Amniotic epithelial cell (primary cell): ENCODE measurements around the genes LAD1 and ARL8A.

DNA sequence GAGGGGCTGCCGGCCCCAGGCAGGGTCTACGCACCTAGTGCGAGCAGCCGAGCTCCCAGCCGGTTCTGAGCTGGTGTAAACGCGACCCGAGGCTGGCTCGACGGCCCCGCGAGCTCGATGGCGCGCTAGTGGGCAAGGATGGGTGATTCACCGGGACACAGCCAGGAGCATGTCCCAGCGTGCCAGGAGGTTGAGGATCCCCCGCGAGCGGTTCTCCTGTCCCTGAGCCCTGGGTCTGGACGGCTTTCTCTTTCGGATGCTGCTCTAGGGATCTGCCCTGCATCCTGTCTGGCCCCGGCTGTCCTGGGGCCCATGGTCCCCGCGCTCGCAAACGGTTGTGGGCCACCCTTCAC lies 678 bp downstream of the PKP1 start:
- RRBS = 26% methylated on average over 11 of the region's 27 CpGs

DNA sequence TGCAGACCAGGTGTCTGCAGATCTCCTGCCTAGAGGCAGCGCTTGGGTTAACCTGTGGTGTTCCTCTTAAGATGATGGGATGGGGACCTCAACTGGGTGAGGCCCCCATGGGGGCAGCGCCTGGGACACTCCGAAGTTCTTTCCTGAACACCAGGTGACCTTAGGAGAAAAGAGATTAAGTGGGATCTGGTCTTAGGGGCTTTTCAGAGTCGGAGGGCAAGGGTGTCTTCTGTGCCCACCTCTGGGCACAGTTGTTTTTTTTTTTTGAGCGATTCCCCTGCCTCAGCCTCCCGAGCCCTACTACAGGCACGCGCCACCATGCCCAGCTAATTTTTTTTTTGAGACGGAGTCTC lies 21.2 kb downstream of the TNNT2 start:
- RRBS = no CpG with 5 or more reads among the region's 9 CpGs

DNA sequence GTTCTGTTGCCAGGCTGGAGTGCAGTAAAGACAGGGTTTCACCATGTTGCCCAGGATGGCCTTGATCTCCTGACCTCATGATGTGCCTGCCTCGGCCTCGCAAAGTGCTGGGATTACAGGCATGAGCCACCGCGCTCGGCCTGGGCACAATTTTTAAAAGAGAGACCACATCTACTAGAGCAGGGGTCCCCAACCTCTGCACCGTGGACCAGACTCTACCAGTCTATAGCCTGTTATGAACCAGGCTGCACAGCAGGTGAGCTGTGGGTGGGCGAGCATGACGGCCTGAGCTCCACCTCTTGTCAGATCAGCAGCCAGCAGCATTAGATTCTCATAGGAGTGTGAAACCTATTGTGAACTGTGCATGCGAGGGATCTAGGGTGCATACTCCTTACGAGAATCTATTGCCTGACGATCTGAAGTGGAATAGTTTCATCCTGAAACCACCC lies 20.8 kb downstream of the TNNT2 start:
- RRBS = no CpG with 5 or more reads among the region's 11 CpGs

GRCh38 chr1:201398897-201400213 lies at the start of gene LAD1:
TSS of gene LAD1 (minus strand) at chr1:201399324.
- RRBS = 4% methylated on average over 56 of the region's 92 CpGs

GRCh38 chr1:201463433-201463892 lies 5.5 kb downstream of the PHLDA3 start:
- RRBS = 88% methylated on average over 3 of the region's 15 CpGs

- RRBS = 2% methylated on average over 11 of the region's 24 CpGs
These were observed 409 bp downstream of the CSRP1 start for GRCh38 chr1:201506457-201506971.

- RRBS = no CpG with 5 or more reads among the region's 5 CpGs
These were observed 60.6 kb downstream of the NAV1 start for GRCh38 chr1:201599656-201599882.

DNA sequence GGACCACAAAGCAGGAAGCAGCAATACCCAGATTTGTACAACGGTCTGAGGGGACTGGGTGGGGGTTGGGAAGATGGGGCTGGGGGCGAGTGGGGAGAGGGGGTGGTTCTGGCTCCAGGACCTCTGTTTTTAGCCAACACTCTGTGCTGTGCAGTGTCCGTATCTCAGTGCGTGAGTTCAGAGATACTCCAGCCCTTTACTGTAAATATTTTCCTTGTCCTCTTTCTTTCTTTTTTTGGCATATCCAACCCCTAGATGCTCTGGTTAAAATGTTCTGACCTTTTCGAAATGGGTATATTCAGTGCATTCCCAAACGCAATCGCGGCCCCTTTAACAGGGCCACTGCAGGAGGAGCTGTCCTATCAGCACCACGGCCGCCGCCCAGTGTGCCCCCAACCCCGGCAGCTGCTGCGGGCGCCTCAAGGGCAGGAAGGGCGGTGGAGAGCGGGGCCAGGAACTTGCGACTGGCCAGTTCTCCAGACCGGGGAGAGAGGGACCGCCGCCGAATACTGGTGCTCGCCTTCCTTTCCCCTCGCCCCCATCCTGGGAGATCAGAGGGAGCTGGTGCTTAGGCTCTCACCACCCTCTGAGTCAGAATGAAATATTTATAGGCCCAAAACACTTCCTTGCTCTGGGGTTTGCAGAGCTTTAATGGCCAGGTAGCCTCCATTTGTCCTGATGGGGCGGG lies 75.2 kb downstream of the NAV1 start:
- RRBS = 5% methylated on average over 5 of the region's 24 CpGs

- RRBS = no CpG with 5 or more reads among the region's 7 CpGs
These were observed 114.2 kb upstream of the IPO9 start for GRCh38 chr1:201714583-201715302.

DNA sequence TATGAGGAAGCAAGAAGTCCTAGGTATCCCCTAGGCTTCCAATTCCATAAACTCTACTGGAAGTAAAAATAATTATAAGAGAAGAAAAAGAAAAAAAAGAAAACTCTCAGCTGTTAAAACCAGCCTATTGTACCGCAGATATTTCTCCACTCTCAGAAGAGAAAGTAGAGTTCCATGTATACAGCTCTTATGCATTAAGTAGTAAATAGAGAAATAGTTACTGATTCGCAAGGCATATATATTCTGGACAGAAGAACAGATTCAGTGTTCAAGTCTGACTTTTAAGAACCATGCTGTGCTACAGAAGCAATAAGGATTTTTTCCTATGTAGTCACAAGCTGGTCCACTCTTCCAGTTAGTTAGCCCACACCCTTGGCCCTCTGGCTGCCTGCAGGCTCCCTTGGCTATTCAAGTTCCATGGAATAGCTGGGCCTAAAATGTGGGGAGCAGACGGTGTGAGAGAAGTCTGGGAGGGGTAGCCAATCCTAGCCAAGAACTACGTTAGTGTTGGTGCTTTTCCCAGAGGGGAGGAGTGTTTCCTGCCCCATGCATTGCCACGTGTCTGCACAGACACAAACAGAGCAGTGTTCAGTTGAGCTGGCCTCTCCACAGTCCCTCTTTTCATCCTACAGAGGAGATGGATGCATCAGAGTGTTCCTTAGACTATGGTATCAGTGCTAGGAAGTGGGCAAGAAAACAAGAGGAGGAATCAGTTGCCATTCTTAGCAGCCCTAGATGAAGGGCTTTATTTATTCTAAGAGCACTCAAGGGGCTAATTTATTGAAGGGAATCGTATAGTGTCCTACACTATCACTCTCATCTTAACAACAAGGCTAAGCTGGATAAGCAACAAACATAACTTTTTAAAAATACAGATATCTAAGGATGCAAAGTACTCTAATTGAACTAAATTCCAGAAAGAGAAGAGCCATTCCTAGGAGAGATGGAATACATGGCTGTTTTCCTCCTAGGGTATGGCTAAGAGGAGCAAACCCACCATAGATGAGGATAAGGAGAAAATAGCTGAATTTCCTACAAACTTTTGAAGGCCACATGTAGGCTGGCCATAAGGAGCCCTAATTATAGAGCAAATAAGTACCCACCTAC lies 58.9 kb upstream of the IPO9 start:
- RRBS = no CpG with 5 or more reads among the region's 6 CpGs

- RRBS = no CpG with 5 or more reads among the region's 6 CpGs
These were observed 42.2 kb upstream of the IPO9 start for GRCh38 chr1:201786655-201787242.

GRCh38 chr1:201918247-201918951 lies 27.9 kb downstream of the LMOD1 start:
- RRBS = no CpG with 5 or more reads among the region's 7 CpGs

DNA sequence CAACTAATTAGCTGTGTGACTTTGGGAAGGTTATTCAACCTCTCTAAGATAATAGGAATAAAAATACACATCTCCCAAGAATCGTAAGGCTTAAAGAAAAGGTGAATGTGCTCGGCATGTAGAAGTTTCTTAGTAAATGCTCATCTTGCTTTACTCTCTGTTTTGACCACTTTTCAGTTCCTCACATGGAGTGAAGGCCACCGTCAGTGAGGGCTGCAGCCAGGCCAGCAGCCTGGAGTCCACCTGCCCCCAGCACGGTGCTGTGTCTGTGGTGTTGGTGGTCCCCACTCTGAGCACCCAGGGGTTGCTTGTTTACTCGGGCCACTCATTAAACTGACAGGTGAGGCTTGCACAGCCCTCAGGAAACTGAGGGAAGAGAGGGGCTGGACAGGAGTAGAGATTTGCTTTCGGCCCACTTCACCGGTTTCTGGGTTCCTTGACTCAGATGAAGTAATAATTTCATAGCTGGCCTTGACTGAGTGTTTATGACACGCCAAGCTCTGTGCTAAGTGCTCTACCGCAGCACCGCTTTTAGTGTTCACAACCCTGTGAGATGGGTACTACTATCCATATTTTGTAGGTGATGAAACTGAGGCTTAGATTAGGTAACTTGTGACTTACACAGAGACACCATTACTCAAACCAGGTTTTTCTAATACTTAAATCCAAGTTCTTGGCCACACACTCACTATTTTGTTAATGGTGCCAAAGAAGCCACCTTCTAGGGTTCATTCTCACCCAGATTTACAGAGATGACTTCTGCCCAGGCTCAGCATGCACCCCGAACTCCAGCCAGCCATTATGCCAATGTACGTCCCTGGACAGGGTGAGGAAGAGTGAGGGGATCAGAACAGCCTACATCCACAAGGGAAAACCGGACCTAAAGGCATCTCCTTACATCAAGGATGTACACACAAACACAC lies 2.8 kb downstream of the LMOD1 start:
- RRBS = no CpG with 5 or more reads among the region's 13 CpGs

DNA sequence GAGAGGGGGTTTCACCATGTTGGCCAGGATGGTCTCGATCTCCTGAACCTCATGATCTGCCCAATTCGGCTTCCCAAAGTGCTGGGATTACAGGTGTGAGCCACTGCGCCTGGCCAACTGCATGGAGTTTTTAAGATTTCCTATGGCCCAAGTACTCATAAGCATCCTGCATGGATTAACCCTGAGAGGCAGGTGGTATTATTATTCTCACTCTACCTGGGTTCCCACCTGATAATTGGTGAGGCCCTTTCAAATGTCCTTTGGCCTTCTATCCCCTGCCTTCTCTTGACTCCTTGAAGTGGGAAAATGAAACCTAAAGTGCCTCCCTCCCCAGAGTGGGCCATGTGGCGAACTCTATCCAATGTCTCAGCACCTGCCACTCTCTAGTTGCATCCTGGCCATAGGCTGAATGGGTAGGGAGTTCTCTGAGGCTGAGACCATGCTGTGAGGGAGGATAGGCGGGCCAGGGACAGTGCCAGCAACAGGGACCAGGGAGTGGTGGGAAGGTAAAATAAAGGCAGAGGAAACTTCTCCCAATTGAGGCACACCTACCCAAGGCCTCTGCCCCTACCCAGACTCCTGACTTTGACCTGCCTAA lies 35.3 kb downstream of the ELF3 start:
- RRBS = no CpG with 5 or more reads among the region's 5 CpGs

GRCh38 chr1:202063016-202063568 lies 52.7 kb downstream of the ELF3 start:
- RRBS = no CpG with 5 or more reads among the region's 3 CpGs

DNA sequence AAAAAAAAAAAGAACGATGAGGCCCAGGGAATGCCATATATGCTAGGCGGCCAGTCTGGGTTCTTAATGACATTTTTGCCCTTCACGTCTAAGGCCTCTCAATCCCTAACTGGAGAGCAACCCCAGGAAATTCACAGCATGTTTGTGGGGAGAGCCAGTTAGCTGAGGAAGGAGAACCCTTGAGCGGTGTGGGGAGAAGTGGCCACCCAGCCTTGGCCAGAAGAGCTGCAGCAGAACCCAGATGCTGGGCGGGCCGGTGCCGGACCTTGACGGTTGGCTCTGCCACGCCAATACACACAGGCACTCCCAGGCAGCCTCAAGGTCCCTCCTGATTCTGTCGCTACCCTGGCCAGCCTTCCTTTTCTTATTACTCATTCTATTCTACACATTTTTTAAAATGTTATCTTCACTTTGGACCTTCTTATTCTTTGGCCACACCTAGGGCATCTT lies 50.6 kb upstream of the GPR37L1 start:
- RRBS = no CpG with 5 or more reads among the region's 10 CpGs

DNA sequence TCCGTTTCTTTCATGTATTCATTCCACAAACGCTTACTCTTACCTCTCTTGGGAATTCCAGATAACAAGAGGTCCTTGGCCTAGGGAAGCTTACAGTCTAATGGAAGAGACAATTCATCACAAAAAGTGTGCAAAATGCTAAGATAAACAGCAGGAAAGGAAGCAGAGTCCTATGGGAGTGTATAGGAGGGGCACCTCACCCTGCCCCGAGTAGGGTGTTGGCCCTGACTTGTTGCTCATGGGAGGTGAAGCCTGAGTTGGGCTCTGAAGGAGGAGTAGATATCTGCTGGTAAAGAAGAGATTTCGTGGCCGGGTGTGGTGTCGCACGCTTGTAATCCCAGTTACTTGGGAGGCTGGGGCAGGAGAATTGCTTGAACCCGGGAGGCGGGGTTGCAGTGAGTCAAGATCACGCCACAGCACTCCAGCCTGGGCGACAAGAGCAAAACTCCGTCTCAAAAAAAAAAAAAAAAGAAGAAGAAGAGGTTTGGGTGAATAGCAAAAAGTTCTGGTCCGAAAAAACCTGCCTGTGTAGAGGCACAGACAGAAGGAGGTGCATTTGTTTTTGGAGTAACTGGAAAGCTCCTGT lies 18.6 kb upstream of the GPR37L1 start:
- RRBS = no CpG with 5 or more reads among the region's 13 CpGs

GRCh38 chr1:202128704-202128944 lies 5.9 kb downstream of the GPR37L1 start:
- RRBS = no CpG with 5 or more reads among the region's 1 CpG

- RRBS = 1% methylated on average over 51 of the region's 72 CpGs
These were observed at the start of gene ARL8A for GRCh38 chr1:202144412-202144948. TSS of gene ARL8A (minus strand) at chr1:202144737.